ENCODE results near the genes HID1, ARMC7, SUMO2 and MRPS7.

GRCh38 chr17:74972549-74973044, at the start of gene HID1:
Gene HID1, minus strand, starts transcription at chr17:74972759.
- RRBS = 2% methylated on average over 21 of the region's 60 CpGs

DNA sequence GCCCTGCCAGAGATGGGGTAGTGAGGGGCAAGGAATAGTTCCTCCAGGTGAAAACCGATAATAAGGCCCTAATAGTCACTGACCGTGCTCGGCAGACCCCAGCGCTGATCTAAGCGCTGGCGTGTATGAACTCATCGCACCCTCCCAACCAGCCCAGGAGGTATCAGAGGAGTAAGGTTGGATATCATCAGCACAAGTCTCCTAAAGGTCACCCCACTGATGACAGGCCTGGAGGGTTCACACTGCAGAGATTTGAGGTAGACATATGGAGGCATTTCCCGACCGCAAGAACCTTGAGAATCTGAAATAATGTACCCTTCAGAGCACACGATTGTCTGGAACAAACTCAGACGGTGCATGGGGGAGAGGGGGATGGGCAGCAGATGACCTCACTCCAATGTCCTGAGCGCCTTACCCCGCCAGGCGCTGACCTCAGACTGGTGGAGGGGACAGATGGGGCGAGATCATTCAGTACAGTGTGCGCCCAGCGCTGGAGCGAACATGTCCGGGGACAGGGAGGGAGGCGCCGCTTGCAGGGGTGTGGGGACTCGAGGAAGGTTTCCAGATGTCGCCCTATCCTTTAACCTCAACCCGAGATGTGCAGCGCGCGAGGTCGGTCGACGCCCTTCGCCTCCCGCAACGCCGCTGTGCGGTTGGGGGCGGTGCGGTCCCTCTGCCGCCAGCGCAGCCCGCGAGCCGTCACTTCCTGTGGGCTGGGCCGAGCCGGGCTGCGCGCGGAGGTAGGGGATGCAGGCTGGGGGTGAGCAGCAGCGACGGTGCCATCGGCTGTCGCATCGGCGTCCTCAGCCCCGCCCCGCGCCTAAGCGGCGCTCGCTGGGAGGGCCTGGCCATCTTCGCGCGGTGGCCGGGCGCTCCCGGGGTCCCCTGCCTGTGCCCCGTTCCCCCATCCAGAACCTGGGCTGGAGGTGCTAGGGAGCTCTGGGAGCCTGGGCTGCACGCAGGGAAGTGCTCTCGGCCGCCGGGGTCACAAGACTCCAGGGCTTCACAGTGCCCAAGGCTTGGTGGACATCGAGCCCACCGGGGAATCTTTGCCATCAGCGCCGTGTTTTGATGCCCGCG, 5.4 kb upstream of the CDR2L start:
- RRBS = 4% methylated on average over 3 of the region's 76 CpGs

GRCh38 chr17:74991709-74992140, 4.3 kb downstream of the CDR2L start:
- RRBS = no CpG with 5 or more reads among the region's 7 CpGs

GRCh38 chr17:74998613-74999249, 11.3 kb downstream of the CDR2L start:
- RRBS = no CpG with 5 or more reads among the region's 10 CpGs

DNA sequence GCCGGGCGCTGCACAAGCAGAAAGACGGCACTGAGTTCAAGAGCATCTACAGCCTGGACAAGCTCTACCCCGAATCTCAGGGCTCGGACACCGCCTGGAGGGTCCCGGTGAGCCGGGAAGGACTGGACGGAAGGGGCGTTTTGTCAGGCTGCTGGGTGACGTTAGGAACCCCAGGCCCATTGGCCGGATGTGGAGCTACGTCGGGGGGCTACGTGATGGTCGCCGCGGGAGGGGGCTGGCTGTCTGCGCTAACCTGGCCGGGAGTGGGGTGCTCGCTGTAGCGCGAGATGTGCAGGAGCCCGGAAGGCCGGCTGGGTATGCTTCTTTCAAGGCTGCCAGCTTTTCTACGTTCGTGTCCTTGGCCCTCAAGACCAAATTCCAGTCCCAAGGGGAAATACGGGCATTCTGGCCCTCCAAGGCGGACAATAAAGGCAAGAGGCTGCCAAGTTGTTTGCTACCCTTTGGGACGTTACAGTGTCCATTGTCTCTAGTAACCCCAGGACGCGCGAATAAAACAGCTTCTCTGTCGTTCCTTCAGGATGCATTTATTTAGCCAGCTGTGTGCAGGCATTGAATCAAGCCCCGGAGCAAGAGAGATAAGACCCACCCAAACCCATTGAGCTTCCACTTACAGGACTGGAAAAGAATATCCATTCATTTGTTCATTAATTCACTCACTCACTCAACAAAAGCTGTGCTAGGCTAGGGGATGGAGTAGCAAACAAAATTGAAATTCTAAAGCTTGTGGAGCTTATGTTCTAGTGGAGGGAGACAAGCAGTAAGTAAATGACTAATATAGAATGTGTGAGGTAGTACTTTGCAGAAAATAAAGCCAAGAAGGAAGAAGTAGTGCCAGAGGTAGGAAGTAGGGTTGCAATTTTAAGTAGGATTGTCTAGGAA, 546 bp downstream of the MRPL58 start:
- RRBS = under 1% methylated on average over 12 of the region's 35 CpGs

GRCh38 chr17:75063925-75064772, 17.1 kb downstream of the KCTD2 start:
- RRBS = no CpG with 5 or more reads among the region's 17 CpGs

GRCh38 chr17:75089708-75090226, 2.0 kb downstream of the SLC16A5 start:
- RRBS = no CpG with 5 or more reads among the region's 11 CpGs

GRCh38 chr17:75109734-75110625, at the start of gene ARMC7:
Gene ARMC7, plus strand, starts transcription at chr17:75109969.
- RRBS = no CpG with 5 or more reads among the region's 70 CpGs

DNA sequence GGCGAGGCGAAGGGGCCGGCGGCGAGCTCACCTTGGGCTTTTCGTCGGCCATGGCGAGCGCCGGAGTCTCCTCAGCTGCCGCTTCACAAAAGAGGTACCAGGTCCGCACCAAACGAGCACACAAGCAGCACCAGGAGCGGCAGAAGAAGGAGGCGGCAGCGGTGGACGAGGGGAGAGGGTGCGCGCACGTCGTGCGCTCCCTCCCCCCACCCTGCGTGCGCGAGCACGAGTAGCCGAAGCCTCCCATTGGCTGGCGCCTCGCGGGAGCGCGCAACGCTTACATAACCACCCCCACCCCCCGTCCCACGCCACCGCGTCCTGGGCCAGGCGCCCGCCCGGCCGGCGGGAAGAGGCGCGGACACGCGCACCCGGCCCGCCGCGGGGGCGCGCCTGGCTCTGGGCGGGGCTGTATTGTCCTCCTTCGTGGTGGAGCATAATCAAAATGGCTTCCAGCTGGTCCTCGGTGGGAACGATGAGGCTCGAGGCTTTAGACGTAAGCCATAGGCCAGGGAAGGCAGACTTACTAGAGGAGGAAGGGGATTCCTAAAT, at the start of gene SUMO2:
SUMO2 (minus strand) TSS at position 177 of the 549 bp plus-strand sequence.
- RRBS = 2% methylated on average over 10 of the region's 58 CpGs

- RRBS = no CpG with 5 or more reads among the region's 16 CpGs
Observed at GRCh38 chr17:75249928-75250782, 11.3 kb downstream of the GGA3 start.

GRCh38 chr17:75261806-75263076, at the start of gene MRPS7:
Gene MRPS7, plus strand, starts transcription at chr17:75261879.
- RRBS = no CpG with 5 or more reads among the region's 50 CpGs

GRCh38 chr17:75266545-75267192, 4.4 kb downstream of the MIF4GD start:
- RRBS = 85% methylated on average over 4 of the region's 12 CpGs

- RRBS = 77% methylated on average over 2 of the region's 17 CpGs
Observed at GRCh38 chr17:75318689-75319602, 29.7 kb upstream of the SLC25A19 start.

GRCh38 chr17:75490008-75490579, 25.2 kb downstream of the CASKIN2 start:
- RRBS = no CpG with 5 or more reads among the region's 15 CpGs

DNA sequence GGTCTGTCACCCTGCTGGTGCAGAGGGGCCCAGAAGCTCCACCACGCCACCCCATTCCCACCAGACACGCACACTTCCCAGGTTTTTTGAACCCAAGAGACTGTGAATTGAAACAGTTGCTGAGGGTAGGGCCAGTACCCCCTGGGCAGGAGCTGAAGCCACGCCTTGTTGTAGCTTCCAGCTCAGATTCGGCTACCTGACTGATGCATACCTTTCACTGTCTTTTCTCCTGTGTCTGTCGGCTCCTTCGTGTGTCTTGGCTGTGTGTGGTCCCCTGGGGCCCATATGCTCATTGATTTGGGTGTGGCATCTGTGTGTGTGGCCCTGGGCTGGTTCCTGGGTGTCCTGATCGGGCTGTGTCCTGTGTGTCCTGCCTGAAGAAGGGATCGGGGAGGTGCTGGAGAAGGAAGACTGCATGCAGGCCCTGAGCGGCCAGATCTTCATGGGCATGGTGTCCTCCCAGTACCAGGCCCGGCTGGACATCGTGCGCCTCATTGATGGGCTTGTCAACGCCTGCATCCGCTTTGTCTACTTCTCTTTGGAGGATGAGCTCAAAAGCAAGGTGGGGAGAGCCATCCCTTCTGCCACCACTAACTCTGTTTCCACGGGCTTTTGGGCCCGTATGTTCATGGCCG, 21.0 kb downstream of the CASKIN2 start:
- RRBS = no CpG with 5 or more reads among the region's 17 CpGs

- RRBS = no CpG with 5 or more reads among the region's 19 CpGs
Observed at GRCh38 chr17:75531253-75532054, 6.0 kb downstream of the LLGL2 start.

GRCh38 chr17:75626291-75627013, 6.8 kb upstream of the SMIM5 start:
- RRBS = 33% methylated on average over 2 of the region's 16 CpGs

DNA sequence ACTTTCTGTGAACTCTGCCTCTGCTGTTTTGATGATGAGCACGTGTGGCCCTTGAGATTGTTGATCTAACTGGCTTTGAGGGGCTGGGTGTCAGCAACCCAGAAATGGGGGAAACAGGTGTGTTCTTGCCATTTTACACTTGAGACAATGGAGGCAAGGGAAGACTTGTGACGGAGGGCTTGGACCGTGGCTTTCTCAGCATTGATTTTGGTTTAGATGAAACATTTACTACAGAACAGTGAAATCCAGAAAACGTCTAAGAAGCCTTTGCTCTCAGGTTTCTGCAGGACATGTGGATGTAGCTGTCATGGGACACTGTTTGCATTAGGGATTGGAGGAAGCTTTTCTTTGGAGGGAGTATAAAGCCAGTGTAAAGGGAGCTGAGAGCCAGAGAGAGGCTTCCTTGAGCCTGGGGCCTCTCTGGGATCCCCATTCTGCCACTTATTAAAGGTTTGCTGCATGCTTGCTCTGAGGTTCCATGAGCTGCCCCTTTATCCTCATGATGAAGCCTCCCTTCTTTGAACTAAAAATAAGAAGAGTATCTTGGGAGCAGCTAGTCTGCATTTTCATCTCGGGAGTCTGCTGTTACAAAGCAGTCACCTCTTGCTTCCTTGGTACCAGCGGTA, 25.4 kb downstream of the SAP30BP start:
- RRBS = no CpG with 5 or more reads among the region's 6 CpGs

DNA sequence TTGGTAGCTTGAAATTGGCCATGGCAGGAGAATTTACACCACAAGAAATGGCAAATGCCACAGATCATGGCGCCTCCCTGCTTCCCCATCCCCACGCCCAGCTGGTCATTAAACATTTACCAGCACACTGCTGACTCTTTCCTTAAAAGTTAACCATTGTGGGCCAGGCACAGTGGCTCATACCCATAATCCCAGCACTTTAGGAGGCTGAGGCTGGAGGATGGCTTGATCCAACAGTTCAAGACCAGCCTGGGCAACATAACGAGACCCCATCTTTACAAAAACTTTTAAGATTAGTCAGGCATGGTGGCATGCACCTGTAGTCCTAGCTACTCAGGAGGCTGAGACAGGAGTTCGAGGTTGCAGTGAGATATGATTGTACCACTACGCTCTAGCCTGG, 22.5 kb upstream of the ITGB4 start:
- RRBS = no CpG with 5 or more reads among the region's 5 CpGs

DNA sequence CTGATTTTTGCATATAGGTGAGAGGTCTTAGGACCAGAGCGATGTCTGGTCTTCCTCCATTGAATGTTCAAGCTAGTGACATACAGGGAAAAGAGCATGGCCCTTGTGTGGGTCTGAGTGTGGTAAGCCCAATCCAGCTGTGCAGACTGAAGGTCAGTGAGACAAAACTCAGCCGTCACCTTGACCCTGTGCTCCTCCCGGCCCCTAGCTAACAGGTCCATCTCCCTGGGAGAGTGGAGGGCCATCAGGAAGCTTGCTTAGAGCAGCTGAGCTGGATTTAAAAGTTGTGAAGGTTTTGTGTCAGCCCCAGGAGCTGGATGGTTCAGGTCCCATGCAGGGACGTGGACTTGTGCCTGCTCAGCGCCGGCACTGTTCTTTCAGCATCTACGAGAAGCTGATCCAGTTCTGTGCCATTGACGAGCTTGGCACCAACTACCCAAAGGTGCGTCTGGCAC, 18.3 kb upstream of the ITGB4 start:
- RRBS = no CpG with 5 or more reads among the region's 9 CpGs

Measured in AG09319 (cell line).